Osteoblast (primary cell): ENCODE data around the genes FBXL19, SETD1A, ZNF668 and ITGAX.

- CAGE, long polyA plus RNA, result no peak
- RRBS, result no CpG with 5 or more reads among the region's 7 CpGs
Observed at GRCh38 chr16:30923483-30923760, at the start of gene FBXL19. Gene FBXL19 (plus strand): TSS chr16:30923572.

DNA sequence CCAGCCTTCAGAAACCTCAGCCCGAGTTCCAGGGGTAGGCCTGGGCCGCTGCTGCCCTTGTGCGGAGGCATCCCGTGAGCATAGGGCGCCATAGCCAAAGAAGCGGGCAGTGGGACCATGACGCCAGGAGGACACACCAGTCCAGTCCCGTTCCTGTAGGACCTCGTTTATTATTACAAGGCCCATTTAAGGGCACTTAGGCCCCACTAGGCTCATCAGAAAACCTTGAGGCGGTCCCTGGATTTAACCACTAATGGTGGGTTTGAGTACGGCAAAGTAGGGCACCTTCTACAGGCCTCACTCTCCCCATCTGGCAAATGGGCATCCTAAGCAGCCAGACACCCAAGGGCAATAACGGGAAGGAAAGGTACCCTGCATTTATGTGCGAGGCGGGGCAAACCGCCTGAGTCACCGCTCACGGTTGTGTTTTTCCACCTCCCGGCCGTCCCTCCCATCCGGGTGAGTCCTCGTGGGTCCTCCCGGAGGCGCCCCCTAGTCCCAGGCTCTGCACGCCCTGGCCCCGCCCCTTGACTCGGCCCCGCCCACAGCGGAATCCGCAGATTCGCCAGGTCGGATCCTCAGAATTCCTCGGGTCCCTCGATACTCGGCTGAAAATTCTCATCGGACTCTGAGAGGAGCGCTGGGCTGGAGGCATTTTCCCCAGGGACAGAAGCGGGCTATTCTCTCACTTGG is 688 bp upstream of the SETD1A start:
- CAGE, long polyA plus RNA, result no peak
- RRBS, result no CpG with 5 or more reads among the region's 37 CpGs

DNA sequence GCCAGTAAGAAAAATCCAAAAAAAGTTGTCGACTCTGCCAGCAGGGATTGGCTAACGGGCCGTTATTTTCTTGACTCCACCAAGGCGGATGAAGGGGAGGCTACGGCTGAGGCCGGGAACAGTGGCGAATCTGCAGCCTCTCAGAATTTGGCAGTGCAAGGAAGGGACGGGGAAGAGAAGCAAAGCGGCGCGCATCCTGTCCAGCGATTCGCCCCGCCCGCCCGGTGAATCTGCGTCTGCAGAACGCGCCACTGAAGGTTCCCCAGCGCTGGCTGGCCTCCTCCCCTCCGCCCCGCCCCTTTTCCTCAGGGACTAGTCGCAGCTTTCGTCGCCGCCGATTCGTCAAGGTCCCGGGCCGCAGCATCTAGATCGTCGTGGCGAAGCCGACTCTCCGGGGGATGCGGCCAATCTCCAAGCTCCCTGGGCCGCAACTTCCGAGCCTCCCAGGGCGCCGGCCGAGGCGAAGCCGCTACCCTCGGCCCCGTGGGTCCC is at the start of gene SETD1A:
Gene SETD1A, plus strand, starts transcription at position 342 of the 492 bp plus-strand sequence.
- CAGE, long polyA plus RNA, result no peak
- RRBS, result under 1% methylated on average over 35 of the region's 45 CpGs

DNA sequence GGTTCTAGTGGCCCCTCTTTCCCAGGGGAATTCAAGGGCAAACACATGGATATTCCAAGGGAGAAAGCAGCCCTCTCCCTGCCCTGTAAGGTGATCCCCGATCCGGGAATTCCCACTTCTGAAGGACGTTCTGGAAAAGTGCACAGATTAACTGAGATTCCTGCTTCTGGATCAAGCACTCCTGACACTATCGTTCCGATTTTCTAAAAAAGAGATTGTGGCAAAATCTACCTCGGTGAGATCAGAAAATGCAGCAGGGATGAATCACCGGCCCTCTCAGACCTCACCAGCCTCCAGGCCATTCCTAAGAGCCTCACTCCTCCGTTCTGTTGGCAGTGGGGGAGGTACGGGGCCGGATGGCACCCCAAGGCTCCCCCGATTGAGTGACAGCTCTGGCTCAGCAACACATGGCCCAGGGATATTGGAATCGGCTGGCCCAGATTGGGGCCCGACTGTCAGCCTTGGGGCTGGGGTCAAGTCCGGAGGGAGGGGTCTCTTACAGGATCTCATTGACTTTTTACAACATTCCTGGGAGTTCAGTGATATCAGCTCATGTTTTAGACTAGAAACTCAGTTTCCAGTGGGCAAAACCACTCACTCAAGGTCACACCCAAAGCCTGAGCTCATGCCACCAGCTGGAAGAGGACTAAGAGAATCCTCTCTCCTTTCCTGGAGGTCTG is 12.3 kb downstream of the STX1B start:
- CAGE, long polyA plus RNA, result no peak
- RRBS, result 2% methylated on average over 5 of the region's 14 CpGs

DNA sequence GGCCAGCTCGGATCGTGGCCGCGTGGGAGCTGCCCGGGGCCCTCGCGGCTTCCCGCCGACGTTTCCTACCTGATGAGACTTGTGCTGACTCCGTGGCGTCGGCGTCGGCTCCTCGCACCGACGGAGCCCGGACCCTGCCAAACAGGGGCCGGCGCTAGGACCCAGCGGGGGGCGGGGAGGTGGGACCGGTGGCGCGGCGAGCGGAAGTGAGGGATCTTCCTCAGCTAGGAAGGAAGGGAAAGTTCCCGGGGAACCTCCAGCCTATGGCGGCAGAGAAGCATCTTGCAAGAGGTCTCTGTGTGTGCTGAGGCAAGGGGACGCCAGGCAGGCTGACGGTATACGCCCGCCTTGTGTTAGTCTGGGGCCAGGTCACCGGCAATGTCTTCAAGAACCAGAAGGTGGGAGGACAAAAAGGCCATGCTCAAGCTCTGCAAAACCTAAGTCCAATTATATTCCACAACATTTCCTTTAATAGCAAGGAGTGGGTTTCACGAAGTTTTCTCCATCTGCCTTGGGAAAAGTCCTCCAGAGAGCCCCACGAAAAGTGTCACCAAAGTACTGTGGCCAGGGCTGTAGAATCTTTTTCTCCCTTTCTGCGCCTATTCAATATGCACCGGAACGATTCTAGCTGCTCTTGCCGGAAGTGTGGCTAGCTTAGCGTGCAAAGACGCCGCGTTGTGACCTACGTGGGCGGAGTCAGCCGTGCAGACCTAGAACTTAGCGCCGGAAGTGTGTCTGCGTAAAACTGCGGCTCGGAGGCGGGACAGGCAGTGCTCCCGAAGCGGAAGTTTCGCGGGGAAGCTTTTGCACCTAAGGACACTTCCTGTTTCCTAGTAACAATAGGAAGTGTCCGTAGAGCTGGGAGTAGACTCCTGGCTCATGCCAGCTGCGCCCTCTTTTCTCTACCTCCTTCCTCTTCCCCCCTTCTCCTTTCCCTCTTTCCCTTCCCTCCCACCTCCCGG is at the start of gene ZNF668:
Gene ZNF668, minus strand, starts transcription at position 651 of the 962 bp plus-strand sequence.
- CAGE, long polyA plus RNA, result no peak
- RRBS, result 2% methylated on average over 39 of the region's 61 CpGs

- CAGE, long polyA plus RNA, result no peak
- RRBS, result 0% methylated on average over 3 of the region's 29 CpGs
Observed at GRCh38 chr16:31074552-31075281, 495 bp downstream of the ZNF646 start.

GRCh38 chr16:31094025-31094293 is 638 bp downstream of the VKORC1 start:
- CAGE, long polyA plus RNA, result no peak
- RRBS, result no CpG with 5 or more reads among the region's 16 CpGs

GRCh38 chr16:31131425-31132232 is 3.9 kb downstream of the PRSS8 start:
- CAGE, long polyA plus RNA, result no peak
- RRBS, result no CpG with 5 or more reads among the region's 15 CpGs

GRCh38 chr16:31132618-31132994 is 2.9 kb downstream of the PRSS8 start:
- CAGE, long polyA plus RNA, result no peak
- RRBS, result no CpG with 5 or more reads among the region's 9 CpGs

DNA sequence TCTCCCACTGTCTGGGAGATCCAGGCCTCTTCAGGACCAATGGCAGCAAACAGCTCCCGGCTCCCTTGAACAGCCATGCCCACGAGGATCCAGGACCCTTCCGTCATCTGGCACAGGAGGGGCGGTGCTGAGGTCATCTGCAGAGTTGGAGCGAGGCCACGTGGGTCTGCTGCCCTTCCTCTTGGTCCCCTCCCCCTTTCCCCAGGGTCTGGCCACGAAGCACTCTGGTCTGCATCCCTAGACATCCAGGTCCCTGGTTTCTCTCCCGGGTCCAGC is 3.7 kb upstream of the PRSS8 start:
- CAGE, long polyA plus RNA, result no peak
- RRBS, result no CpG with 5 or more reads among the region's 8 CpGs

GRCh38 chr16:31141662-31142360 is 6.3 kb upstream of the PRSS8 start:
- CAGE, long polyA plus RNA, result no peak
- RRBS, result no CpG with 5 or more reads among the region's 19 CpGs

DNA sequence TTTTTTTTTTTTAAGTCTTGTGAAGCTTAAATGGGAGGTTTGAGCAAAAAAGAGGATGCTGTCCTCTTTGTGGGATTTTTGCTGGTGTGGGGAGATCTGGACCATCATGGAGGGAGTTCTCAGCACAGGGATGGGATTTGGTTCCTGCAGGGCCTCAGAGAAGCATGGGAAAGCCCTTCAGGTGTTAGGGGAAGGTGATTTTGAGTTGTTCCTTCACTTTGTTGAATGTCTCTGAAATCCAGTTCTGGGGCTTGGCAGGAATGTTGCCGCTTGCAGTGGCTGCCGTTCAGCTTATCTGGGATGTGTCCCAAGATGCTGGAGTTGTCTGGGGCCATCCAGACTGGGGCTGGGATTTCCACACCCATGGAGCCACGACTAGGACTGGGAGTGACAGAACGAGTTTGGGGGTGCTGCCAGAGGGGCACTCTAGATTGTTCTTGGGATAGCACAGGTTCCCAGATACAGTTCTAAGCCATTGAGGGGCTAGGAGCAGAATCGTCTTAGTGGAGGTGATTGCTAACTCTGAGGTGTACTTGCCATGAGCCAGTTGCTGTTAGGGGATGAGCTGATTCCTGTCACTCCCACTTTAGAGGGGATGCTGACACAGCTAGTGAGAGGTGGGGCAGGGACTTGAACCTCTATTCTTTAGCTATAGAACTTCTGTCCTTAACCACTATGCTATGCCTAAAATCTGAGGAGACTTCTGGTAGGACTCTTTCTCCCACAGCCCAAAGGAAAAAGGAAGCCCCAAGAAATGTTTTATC is 4.0 kb downstream of the PYCARD start:
- CAGE, long polyA plus RNA, result no peak
- RRBS, result no CpG with 5 or more reads among the region's 5 CpGs

GRCh38 chr16:31347214-31347584 is 7.8 kb upstream of the ITGAX start:
- CAGE, long polyA plus RNA, result no peak
- RRBS, result no CpG with 5 or more reads among the region's 7 CpGs

GRCh38 chr16:31350000-31350986 is 4.7 kb upstream of the ITGAX start:
- CAGE, long polyA plus RNA, result no peak
- RRBS, result no CpG with 5 or more reads among the region's 13 CpGs

DNA sequence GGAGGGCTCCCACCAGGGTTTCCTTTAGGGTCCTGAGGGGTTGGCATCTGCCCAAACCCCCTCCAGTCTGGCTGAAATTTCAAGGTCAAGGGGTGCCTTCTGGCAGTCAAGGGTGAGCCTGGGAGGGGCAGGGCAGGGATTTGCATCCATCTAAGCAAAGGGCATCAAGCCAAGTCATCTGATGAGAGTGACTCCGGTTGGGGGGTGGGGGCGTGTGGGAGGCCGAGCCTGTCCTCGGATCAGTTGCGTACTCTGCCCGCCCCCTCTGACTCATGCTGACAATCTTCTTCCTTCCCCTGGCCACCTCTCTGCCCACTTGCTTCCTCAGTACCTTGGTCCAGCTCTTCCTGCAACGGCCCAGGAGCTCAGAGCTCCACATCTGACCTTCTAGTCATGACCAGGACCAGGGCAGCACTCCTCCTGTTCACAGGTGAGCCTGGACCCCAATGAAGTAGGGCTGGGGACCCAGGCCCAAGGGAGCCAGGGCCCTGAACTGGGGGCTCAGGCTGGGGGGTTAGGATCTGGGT is at the start of gene ITGAX:
Gene ITGAX, plus strand, starts transcription at position 315 of the 527 bp plus-strand sequence.
- CAGE, long polyA plus RNA, result no peak
- RRBS, result no CpG with 5 or more reads among the region's 7 CpGs

DNA sequence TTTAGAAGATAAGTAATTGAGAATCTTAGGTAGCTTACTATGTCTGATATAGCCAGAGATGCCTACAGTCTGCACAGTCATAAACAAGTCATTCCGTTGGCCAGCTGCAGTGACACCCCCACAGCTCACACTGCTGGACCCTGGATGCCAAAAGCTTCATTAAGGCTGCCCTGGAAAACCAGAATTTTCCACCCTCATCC is 709 bp upstream of the COX6A2 start:
- CAGE, long polyA plus RNA, result no peak
- RRBS, result no CpG with 5 or more reads among the region's 1 CpG

- CAGE, long polyA plus RNA, result no peak
- RRBS, result 24% methylated on average over 9 of the region's 29 CpGs
Observed at GRCh38 chr16:31441800-31442269, 754 bp downstream of the ZNF843 start.

DNA sequence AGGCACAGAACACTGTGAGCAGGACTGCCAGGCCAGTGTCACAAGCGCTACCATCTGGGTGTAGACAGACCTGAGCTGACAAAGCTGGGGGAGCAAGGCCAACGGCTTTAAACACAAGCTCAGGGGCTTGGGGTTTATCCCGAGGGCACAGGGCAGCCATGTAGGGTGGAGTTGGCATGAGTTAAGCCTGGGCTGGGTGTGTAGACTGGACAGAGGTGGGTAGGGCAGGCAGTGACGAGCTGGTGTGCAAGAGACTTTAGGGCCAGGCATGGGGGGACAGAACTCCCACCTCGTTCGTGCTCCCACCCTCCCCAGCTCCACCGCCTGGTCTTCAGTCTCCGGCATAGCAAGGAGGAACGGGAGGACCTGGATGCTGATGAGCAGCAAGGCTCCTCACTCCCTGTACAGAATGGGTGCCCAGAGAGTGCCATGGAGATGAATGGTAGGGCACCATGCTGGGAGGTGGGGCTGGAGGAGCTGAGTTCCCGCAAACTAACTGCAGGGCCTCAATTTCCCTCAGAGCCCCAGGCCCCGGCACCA is 6.9 kb downstream of the SLC5A2 start:
- CAGE, long polyA plus RNA, result no peak
- RRBS, result no CpG with 5 or more reads among the region's 11 CpGs

GRCh38 chr16:31498954-31499578 is 9.1 kb downstream of the RUSF1 start:
- CAGE, long polyA plus RNA, result no peak
- RRBS, result no CpG with 5 or more reads among the region's 7 CpGs

- CAGE, long polyA plus RNA, result no peak
- RRBS, result no CpG with 5 or more reads among the region's 3 CpGs
Observed at GRCh38 chr16:31701548-31702078, 11.4 kb upstream of the KRBOX5 start.